Fibroblast of the aortic adventitia (primary cell): ENCODE measurements around the gene FNDC3B.

GRCh38 chr3:172039049-172040014 is at the start of gene FNDC3B:
TSS of gene FNDC3B (plus strand) at chr3:172039578.
- CAGE, long polyA plus RNA, result no peak

DNA sequence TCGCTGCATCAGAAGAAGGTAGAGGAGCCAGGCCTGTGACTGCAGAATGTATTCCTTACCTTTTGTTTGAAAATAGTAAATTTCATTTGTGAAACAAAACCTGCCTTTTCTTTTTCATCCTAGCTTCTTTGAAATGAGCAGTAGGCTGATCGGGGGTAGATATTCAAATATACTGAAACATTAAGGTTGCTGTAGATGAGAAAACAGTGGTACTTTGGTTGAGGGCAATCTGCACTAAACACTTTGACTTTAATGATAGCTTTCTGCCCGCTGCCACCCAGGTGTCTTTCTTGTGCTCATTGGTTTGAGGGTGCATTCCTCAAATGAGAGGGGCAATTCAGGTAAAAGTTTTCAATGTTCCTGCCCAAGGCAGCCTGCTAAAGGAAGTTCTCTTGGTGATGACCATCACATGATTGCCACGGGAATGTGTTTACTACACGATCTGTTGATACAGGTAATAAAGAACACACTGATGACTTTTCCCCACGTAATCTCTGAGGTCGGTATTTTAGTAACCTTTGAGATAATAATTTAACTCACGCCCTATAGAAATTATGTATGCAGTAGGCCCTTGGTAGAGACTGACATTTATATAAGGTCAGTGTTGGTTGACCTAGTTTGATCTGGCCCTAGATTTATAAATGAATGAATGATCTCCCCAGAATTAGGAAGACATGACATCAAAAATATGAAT is 39.3 kb downstream of the FNDC3B start:
- CAGE, long polyA plus RNA, result no peak

DNA sequence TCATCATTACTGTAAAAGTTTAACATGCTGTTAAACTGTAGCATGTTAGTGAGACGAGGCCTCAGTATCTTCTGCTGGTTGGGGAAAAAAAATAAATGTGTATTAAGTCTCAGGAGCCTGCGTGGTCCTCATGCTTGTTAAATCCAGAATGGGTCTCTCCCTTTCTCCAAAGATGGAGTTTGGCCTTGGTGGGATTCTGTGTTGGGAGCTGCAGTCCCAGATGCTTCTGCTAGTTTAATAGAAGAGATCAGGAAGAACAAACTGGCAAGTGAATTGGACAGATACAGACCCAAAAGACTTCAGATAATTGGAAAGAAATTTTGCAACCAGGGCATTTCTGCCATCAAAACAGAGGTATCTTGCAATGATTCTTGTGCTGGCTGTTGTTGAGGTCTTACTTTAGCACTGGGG is 39.8 kb downstream of the FNDC3B start:
- CAGE, long polyA plus RNA, result no peak

- CAGE, long polyA plus RNA, result no peak
Measured at GRCh38 chr3:172137585-172138749, 98.6 kb downstream of the FNDC3B start.

DNA sequence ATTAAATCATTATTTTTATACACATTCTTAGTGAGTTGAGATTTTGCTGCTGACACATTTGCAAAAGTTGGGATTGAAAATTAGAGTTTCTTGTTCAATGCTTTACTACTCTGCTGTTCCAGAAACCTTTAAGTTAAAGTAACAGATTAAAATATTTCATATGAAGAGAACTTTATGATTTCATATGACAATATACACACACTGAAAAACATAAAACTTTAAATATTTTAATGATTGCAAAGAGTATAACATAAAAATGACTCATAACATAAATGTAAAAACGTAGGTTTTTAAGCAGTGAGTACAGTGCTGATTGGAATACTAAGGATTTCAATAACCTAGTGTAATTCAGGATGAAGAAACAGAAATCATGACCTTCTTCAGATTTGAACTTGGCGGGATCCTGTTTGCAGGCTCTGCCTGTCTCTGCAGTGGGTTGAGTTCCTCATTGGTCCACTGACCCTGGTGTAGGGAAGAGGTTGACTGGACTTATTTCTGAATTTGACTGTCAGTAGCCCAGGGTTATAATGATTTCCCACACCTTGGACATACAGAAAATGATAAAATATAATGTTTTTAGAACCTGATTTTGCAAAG is 171.6 kb downstream of the FNDC3B start:
- CAGE, long polyA plus RNA, result no peak

- CAGE, long polyA plus RNA, result no peak
Measured at GRCh38 chr3:172212071-172212714, 172.8 kb downstream of the FNDC3B start.

DNA sequence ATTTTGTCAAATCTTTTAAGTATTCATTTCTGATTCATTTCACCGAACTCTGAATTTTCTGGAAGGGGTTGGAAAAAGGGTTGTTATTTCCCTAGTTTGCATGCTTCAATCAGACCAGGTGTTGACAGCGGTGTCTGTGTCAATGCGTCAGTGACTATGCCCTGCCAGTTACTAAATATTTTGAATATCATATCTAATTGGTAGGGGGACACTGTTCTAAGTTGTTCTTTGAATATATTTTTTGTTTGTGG is 62.7 kb upstream of the TNFSF10 start:
- CAGE, long polyA plus RNA, result no peak

DNA sequence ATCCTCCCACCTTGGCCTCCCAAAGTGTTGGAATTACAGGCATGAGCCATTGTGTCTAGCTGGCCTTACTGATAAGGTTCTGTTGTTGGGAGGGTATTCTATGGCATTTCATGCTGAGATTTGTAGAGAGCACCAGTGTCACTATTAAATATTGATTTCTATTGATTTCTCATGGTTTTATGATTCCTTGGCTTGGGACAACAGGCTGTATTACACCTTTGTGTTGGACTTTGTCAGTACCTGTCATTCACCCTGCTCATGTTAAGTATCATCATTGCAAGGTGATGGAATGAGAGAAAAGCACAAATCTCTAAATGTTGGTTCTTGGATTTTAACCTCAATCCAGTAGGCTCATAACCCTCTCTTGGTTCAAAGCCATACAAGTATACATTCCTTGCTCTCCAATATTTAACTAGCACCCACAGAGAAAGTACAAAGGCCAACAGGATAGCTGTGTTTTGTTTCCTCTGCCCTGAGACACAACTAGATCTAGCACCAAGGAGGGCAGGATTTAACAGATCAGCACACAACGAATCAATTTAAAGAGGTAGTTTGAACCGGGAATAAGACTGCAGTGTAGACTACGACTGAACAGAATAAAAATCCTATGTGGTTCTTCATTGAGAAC is 77.9 kb upstream of the TNFSF10 start:
- CAGE, long polyA plus RNA, result no peak

DNA sequence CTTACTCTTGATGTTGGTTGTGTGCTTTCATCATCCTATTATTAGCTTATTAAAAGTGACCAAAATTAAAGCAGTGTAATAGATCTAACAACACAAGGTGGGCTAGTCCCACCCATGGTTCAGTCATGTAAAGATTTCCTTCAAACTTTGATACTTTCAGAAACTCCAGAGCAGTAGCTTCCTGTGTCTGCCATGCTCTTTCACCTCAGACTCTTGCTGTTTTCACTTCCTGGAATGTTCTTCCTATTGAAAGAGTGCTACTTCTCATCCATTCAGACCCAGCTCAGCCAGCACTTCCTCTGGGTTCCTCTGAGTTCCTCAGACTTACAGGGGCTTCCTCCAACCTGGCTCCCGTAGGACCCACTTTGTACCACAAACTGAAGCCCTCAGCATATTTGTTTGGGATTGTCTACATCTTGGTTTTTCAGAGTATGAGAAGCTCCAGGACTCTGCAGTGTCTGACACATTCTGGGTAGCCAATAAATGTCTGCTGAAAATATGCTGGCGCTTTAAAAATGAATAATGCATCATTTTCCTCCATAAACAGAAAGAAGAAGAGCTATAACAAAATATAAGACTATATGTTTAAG is 18.1 kb downstream of the NCEH1 start:
- CAGE, long polyA plus RNA, result no peak

DNA sequence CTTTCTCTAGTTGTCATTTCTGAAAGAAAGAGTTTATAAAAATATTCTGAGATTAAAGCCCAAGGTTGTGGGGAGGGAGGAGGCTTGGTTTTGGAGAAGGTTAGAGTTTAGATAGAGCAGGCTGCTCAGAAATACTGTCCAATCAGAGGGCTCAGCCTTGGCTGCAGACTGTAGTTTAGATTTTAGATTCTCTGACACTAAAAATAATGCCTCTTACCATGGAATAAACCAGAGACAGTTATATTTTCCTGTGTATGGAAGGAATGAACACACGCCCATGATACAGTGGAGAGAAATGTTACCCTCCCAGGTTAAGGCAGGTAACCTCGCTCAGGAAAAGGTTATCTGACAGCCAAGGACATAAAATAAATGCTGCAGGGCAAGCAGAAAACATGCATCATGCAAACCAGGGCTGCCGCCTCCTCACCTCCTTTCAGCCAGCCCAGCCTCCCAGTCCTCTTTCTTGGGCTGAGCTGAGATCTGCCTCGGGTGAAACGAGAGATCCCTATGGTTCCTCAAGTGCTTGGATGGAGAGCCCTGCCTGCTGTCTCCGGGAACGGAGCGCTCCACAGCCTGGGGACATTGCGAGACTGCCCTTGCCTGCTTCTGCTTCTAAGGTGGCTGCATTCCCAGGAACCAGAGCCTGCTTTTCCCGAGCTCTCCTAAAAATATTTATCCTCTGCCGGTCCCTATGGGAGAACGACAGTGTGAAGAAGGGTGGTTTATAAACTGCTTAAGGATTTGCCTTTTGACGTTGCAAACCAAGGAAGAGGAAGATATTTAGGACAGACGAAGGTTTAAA is 874 bp downstream of the NCEH1 start:
- CAGE, long polyA plus RNA, result no peak

DNA sequence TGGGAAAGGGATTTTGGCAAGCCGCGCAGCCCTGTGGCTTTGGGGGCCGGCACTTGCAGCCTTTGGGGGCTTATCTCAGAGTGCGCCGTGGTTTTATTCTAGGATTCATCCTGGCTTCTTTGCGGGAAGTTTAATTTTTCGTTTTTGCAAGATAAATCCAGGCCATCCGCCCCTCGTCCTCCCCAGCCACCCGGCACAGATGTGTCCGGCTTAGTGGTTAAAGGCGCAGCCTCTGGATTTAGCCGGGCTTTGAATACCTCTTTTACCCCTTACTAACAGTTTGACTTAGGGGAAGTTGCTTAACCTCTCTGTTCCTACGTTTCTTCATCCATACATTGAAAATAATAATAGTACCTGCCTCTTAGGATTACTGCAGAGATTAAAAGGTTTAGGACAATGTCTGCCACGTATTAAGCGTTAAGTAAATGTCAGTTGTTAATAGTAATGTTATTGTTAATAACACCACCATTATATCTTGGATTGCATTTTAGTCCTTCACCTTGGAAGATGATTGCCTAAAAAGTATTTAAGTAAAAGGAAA is 680 bp downstream of the ECT2 start:
- CAGE, long polyA plus RNA, result no peak

GRCh38 chr3:172938629-172939215 is 188.2 kb downstream of the ECT2 start:
- CAGE, long polyA plus RNA, result no peak

GRCh38 chr3:173585063-173585999 is 187.8 kb downstream of the NLGN1 start:
- CAGE, long polyA plus RNA, result no peak

DNA sequence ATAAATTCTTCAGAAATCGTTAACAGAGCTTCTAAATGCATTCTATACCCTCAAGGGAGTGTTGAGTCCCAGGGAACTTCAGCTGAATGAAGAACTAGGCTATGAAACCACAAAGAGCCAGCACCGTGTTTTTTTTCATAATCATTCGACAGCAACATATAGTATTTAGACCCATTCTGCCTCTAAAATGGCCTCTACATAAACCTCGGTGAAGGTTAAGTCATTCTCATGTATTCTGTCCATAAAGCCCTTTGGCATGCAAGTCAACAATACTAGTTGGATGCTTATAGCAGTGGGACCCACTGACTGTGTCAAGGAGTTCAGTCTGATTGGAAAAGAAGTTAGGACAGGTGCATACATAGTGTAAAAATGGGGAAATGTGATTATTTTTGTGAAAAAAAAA is 225.4 kb downstream of the NLGN1 start:
- CAGE, long polyA plus RNA, result no peak

GRCh38 chr3:173711638-173712040 is 314.1 kb downstream of the NLGN1 start:
- CAGE, long polyA plus RNA, result no peak

- CAGE, long polyA plus RNA, result no peak
Measured at GRCh38 chr3:176362401-176362917, 834.8 kb downstream of the TBL1XR1 start.

DNA sequence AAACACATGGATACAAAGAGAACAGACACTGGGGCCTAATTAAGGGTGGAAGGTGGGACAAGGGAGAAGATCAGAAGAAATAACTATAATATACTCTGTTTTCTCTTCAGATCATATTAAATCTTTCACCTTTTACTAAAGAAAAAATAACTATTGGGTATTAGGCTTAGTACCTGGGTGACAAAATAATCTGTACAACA is 313.6 kb downstream of the TBL1XR1 start:
- CAGE, long polyA plus RNA, result no peak

DNA sequence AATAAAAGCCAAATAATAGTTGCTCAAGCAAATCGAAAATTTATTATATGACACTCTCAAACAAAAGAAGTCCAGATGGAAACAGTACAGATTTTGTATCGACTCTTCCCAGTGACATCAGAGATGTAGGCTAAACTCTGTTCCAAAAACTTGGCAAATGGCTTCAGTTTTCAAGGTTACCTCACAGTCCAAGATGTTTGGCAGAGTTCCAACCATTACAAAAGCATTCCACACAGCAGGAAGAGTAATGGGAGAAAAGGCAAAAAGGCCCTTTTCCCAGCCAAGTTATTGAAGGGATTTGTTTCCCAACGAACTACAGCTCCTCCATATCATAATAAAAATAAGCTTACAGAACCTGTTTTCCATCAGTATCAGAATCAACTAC is 290.9 kb downstream of the TBL1XR1 start:
- CAGE, long polyA plus RNA, result no peak

- CAGE, long polyA plus RNA, result no peak
Measured at GRCh38 chr3:176939068-176939385, 258.3 kb downstream of the TBL1XR1 start.

- CAGE, long polyA plus RNA, result no peak
Measured at GRCh38 chr3:177051336-177052015, 145.8 kb downstream of the TBL1XR1 start.